Parotid gland (tissue), 1 donor: Measurements from ENCODE around the gene ID2.

DNA sequence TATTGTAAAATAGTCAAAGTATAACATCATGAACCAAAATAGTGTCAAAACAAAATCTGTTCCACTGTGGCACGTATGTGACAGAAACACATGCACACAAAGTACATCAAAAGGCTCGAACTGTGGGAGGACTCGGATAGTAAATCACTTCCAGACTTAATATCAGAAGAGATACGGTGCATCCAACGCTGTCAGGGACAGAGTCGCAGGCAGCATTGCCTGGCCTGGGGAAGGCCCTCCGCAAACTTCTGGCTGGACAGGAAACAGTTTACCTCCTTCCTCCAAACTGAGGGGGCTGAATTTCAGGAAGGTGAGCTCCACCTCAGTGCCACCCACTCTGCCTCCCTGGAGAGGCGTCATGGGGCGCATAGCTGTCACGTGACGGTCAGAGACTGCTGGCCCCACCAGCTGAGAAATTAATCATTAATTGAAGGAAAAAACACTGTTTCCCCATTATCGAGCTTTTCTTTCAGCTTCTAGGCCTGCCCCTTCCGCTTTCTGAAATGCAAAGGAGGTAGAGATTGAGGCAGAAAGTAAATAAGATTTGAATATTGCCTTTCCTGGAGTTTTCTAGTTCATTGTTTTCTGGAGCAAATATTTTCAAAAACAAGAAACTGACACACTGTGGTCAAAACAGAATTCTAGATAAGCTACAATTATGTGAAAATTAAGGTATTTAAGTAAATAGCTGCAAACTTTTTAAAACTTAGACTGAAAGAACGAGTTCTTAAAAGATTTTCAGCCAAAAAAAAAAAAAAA is 1.6 kb upstream of the ID2 start:
- PRO-cap, result unidirectional peak, minus-strand start at position 250 of the sequence

DNA sequence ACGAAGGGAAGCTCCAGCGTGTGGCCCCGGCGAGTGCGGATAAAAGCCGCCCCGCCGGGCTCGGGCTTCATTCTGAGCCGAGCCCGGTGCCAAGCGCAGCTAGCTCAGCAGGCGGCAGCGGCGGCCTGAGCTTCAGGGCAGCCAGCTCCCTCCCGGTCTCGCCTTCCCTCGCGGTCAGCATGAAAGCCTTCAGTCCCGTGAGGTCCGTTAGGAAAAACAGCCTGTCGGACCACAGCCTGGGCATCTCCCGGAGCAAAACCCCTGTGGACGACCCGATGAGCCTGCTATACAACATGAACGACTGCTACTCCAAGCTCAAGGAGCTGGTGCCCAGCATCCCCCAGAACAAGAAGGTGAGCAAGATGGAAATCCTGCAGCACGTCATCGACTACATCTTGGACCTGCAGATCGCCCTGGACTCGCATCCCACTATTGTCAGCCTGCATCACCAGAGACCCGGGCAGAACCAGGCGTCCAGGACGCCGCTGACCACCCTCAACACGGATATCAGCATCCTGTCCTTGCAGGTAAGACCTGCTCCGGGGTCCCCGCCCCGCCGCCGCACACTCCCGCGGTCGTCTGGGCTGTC is at the start of gene ID2:
TSS of gene ID2 (plus strand) at position 70 of the 589 bp plus-strand sequence.
- PRO-cap, result bidirectional peak, plus-strand start at position 70 of the sequence, minus-strand start outside the sequence

DNA sequence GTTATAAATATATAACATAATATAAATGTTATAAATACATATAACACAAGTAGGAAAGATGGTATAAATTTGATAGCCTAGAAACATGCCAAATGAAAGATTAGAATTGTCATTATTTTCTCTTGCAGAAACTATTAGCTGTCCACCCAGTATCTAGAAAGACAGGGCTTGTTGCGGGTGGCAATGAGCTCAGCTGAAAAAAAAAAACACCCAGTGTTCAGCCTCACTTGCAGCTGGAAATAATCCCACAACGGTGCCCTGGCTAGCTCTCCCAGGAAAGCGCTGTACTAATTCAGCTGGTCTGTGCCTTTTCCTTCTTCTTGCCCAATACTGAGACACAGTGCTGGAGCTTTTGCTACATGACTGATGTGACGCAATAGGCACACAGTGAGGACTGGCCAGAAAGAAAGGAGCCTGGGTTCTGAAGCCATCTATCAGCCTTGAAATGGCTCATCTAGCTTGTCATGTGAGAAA is 16.2 kb downstream of the KIDINS220 start:
- PRO-cap, result no peak

DNA sequence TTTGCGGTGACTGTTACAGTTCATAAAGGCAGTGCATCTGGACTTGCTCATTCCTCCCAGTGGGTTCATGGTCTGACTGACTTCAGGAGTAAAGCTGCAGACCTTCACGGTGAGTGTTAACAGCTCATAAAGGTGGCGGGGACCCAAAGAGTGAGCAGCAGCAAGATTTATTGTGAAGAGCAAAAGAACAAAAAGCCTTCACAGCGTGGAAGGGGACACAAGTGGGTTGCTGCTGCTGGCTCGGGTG is 65.2 kb upstream of the KIDINS220 start:
- PRO-cap, result no peak

- PRO-cap, result no peak
Observed at GRCh38 chr2:8955356-8955885, 48.1 kb downstream of the MBOAT2 start.

DNA sequence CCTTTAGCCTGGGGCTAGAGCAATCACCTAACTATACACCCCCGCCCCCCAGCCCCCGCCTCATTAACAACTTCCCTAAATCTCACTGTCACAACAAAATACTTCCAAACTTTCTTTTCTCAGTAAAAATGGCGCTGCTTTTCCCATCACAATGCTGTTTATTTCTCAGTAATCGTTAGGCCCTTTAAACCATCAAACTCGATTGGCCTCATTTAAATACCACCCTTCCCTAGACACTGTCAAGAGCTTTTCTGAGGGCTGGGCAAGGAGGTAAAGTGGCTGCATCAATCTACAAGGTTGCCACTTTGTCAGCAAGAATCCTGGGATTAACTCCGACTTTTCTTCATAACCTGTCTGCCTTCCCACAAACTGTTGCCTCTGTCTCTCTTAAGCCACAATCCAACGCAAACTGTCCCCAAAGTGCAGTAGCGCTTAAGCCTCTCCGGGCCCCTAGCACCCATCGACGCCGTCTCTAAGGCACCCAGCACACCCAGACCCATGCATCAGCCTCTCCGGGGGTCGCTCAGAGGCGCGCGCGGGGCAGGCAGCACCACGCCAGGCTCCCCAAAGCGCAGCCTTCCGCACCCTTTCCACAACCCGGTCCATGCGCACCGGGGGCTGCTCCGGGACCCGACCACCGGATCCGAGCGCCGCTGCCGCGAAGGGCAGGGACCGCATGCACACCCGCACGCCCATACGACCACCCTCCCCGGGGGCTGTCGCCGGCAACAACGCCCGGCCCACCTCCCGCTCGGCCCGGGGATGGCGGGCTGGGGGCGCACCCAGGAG is 720 bp downstream of the MBOAT2 start:
- PRO-cap, result no peak

DNA sequence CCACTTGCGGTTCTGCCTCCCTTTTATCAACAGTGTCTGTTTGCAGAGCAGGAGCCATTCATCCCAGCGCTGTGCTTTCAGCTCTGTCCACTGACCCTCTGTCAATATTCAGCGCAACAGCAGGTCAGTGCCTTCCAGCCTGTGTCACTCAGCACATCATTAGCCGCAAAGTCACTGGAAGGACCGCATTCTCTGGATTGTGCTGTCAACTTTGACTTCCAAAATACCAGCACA is 38.5 kb upstream of the ASAP2 start:
- PRO-cap, result no peak

GRCh38 chr2:9296798-9297504 is 90.3 kb downstream of the ASAP2 start:
- PRO-cap, result no peak

DNA sequence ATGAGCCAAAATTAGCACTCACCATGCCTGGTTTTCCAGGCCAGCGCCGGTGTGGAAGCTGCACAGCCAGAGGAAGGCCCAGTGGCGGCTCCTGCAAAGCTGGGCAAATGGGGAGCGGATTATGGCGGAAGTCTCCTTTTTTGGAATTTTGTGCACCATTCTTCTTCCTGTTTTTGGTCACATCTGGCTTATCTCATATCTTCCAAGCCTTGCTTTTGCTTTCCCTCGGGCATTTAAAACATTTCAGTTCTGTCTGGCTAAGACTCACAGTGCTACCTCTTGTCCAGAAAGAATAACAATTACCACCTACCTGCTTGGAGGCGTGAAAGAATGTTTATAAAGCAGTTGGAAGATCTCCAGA is 94.3 kb downstream of the ASAP2 start:
- PRO-cap, result no peak

GRCh38 chr2:9374473-9375105 is 48.7 kb downstream of the ITGB1BP1 start:
- PRO-cap, result no peak

- PRO-cap, result no peak
Observed at GRCh38 chr2:9432419-9432829, 9.0 kb downstream of the CPSF3 start.

GRCh38 chr2:9539388-9540013 is 16.1 kb downstream of the ADAM17 start:
- PRO-cap, result no peak

DNA sequence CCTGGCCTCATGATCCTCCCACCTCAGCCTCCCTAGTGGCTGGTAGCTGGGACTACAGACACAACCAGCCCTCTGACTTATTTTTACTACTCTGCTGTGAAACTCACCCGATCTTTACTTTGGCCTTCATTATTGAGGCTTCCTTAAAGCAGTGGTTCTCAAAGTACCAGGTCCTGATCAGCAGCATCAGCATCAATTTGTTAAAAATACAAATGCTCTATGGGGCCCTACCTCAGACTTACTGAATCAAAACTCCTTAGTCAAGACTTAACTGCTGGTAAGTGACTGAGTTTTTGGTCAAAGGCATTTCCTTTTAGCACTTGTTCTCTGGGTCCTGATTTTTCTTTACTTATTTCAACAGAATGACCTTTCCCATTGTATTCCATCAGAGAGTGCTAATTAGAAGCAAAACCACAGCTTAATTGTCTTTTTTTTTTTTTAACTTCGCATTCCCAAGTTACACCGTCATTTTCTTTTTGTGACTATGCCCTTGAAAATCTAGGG is 18.4 kb upstream of the ADAM17 start:
- PRO-cap, result no peak

GRCh38 chr2:9650407-9650913 is 19.7 kb upstream of the YWHAQ start:
- PRO-cap, result no peak

DNA sequence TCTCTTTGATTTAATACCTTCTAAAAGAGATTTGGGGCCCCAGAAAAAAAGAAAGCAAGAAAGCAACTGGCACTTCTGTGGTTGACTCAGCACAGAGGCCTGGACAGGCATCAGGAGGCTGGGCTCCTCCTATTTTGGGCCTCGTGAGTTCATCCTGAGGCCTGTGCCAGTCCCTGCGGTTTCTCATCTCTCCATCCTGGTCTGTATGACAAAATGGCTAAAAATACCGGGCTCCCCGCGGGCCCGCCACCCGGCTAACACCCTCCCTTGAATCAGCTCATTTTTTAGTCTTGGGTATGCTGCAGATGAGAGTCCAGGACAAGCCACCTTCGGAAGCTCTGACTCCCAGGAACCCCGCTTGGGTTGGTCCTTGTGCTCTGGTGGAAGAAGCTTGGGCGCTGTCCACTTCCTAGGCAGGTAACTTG is 62.4 kb upstream of the YWHAQ start:
- PRO-cap, result no peak

DNA sequence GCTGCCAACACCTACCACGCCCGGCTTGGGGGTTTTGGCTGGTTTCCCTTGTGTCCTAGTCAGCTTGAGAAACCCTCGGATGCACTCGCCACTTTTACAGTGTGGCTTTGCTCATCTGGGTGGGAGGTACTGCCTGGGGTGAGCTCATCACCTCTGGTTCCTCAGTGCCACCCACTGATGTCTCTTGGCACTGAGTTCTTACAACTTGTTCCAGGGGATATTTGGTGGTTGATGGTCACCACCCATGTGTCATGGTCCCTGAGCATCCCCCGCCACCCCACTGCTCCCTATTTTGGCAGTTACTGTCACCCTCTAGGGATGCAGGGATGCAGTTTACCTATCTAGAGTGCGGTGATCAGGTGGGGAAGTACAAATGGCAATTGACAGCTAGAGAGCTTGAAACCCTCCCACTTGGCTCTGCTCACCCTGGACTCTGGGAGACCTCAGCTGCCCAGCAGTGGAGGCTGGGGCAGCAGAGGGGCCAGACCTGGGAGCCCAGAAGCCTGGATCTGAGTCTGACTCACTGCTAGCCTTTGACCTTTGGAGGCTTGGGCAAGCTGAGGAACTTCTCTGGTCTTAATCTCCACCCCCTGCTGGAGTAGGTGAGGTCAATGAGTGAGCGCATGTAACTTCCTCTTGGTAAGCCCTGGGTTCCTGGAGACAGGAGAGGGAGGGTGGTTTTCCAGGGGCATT is 72.7 kb upstream of the YWHAQ start:
- PRO-cap, result no peak

GRCh38 chr2:9753178-9754032 is 89.9 kb upstream of the TAF1B start:
- PRO-cap, result no peak

DNA sequence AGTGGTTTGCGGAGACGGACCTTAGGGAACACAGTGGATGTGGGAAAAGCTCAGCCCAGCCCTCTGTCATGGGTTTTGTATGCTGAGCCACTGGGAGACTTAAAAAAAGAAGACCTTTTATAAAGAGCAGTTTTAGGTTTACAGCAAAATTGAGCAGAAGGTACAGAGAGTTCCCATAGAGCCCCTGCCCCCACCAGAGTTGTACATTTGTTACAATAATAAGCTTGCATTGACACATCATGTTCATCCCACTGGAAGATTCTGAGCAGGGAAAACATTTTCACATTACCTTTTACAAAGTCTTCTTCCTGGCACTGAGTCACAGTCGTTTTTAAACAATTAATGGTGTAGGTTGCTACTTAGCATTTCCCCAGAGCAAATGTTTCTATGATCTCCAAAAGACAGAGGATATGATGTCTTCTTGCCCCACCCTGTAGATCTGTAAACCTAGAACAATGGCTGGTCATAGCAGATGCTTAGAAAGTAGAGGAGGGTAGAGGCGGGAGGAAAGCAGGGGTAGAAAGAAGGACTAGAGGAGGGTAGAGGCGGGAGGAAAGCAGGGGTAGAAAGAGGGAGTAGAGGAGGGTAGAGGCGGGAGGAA is 82.8 kb upstream of the TAF1B start:
- PRO-cap, result no peak

GRCh38 chr2:9765674-9766025 is 77.6 kb upstream of the TAF1B start:
- PRO-cap, result no peak

DNA sequence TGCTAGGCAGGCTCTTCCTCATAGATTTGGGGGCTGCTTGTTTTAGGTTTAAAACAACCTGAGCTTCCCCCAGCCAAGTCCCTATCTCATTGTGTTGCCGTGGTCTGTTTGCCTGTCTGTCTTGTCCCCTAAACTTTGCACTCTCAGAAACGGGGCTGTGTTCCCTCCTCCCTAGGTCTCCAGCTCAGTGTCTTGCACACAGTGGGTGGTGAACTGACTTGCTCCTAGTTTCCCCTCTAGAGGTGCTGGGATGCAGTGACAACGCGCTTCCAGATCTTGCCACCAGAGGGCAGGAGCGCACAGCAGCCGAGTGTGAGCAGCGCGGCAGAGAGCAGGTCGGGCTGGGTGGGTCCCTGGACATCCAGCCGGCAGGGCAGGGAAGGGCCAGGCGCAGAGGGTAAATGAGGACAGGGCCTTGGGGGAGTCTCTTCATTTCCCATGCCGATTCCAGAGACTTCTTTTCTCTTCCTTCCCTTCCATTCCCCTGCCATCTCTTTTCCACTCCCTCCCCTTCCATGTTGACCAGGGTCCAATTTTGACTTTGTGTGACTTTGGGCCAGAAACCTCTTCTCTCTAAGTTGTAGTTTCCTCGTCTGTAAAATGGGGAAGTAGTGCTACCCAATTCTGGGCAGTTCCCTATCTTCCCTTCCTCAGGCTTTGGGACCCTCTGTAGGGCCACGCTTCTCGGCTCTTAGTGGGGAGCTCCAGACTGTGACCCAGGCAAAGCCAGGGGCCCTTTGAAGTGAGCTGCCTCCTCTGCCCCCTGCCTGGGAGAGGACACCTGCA is 43.5 kb upstream of the TAF1B start:
- PRO-cap, result no peak